Bronchial epithelial cell (primary cell): ENCODE data around the genes OOSP1, MS4A4E and MS4A5.

DNA sequence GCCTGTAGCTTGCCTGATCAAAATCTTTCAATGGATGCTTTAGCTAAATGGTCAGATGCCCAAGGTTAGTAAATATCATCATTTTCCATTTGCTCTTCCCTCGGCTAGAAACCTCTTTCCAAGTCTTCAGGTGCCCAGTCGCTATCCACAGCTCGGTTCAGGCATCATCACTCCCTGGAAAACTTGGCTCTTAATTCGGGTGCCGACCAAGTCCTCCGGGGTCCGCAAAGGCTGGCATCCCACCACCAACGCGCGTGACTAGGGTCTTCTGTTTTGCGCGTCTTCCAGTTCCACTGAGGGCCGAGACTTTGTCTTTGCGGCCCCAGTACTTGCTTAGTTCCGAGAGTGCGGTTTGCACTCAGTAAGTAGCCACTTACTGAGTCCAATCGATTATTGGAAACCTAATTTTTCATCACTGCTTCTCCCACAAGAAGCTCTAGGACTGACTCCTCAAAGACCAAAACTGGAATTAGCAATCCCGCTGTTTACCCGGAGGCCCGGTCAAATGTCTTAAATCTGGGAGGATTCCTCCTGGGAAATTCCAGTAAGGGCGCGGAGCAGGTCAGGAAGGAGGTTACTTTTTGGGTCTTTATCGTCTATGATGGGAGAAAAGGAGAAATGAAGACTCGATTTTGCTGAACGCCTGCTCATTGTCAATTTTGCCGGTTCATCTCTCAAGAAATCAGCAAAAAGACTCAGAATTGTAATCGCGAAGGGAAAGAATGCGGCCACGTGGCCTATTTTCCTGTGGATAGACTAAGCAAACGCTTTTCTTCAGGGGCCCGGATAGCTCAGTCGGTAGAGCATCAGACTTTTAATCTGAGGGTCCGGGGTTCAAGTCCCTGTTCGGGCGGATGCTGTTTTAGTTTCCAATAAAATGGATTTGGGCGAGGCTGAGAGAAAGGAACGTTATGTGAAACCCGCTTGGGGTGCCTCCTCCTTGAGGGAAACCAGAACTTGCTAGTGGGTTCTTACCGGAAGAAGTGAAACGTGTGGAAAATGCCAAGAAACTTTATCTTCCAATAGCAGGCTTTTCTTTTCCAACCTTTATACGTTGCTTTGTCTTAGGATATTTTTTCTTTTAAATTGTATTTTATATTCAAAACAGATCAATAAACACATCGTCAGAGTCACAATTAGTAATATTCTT is 44.7 kb downstream of the OR4D9 start:
- RRBS, 2 experiments = no CpG with 5 or more reads among the region's 43 CpGs

- RRBS, 2 experiments = no CpG with 5 or more reads among the region's 2 CpGs
Measured at GRCh38 chr11:59581329-59582117, 34.1 kb downstream of the OSBP start.

DNA sequence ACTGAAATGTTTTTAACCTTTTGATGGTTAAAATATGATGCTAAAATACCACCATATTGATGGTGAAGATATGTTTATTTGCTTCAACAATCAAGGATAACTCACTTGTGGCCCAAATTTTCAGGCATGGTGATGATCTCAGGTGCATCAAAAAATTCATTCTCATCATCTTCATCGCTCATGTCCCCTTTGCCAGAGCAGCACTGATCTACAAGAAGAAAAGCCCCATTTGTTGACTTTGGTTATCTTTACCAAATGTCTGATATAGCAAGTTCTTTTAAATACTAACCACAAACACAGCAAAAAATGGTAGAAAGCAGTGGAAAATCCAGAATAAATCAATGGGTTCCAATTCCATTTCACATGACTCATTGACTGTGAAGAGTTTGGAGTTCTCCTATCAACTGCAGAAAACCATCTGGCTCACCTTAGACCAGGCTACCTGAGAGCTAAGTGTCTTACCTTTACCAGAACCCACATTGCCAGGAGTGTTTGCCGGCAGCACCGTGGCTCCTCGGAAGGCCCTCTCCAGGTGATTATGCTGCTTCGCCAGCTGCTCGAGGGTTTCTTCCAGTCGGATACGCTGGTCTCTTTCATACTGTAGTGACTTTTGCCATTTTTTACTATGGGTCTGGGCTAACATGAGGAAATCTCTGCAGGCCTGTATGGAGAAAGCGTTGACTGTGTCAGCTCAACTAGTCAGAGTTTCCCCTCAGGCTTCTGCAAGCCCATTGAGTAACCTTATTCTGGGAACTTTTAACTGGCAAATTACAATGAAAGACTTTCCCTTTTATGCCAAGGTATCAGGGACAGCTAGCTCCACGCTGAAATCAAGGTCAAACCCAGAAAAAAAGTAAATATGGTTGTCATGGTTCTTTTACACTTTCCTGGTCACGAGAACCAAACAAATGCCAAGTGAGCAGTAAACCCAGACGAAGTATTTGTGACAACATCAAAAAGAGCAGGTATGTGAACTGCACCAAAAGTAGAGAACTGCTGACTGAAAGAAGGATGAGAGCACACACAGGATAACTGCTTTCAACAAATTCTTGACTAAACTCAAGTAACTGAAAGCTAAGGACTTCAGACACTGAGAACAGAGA is 14.0 kb downstream of the OSBP start:
- RRBS, 2 experiments = no CpG with 5 or more reads among the region's 12 CpGs

- RRBS, 2 experiments = no CpG with 5 or more reads among the region's 1 CpG
Measured at GRCh38 chr11:59603728-59604107, 11.9 kb downstream of the OSBP start.

DNA sequence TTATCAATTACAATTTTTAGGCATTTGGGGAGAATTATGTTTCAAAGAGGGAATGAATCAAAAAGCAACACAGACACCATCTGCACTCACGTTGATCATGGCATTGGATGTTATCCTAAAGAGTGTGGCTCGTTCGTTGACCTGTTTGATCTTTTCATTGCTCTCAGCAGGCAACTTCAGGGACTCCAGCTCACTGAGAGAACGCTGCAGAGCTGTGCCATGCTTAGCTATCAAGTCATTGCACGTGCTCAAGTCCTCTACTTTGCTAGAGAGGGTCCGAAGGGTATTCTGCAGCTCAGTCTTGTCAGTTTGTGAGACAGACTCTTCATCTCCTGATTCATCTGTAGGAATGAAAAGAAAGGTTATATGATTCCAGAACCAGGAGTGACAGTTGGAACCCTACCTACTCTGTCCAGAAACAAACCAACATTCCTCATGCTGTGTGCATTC is 7.2 kb downstream of the OSBP start:
- RRBS, 2 experiments = no CpG with 5 or more reads among the region's 6 CpGs

GRCh38 chr11:59615977-59616639 is 534 bp upstream of the OSBP start:
- RRBS, 2 experiments = no CpG with 5 or more reads among the region's 28 CpGs

- RRBS, 2 experiments = 1 to 2% methylated on average over 11 to 13 of the region's 23 CpGs
Measured at GRCh38 chr11:59755697-59756409, 677 bp downstream of the STX3 start.

DNA sequence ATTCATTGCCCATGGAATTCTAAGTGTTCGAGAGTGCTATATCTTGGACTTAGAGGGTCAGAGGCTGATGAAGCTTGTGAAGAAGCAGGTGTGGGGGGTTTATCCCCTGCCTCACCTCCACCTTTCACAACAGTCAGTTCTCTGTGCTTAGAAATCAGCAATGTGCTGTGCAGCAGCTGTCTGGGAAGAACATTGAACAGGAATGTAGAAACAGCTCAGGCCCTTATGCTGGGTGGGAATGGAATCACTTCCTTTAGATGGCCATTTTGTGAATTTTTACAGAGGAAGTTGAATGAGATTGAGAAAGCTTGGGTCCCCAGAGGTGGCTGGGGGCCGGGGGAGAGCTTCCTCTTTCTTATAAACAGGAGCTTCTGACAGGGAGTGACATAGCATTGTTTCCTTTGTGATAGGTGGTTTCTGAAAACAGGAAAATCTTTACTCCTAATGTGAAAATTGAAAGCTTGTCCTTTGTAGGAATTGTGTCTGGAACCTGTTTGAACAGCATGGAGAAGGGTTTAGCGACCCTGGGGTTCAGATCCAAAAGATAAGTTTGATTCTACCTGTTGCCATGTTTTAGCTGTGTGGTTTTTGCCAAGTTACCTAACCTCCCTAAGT is 17.0 kb downstream of the STX3 start:
- RRBS, 2 experiments = no CpG with 5 or more reads among the region's 3 CpGs

DNA sequence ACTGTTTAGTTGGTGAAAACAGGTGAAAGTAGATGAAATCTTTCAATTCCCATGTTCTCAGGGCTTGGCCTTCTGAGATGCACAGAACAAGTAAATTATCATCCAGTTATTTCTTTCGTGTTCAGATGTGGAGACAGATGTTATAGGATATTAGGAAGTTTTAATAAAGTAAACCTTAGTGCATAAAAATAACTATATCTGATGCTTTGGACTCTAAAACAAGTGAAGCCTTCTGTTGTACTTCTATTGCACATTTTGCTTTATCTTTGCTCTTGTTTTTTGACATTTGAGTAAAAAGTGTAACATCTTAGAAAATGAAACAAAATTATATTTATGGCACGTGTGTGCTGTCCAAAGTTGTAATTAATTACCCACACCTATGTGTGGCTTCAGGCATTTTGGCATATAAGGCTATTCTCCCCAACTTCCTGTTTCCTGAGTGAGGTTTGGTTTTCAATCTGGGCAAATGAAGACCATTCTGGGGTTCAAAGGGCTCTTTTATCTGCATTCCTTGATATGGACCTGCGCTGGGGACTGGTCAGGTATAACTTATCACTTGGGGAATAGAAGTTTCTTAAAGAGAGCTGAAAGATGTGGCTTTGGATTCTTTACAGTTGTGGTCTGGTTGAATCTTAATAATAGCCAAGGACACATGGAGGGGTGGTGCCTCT is at the start of gene OOSP1:
OOSP1 (plus strand) TSS at position 444 of the 671 bp plus-strand sequence.
- RRBS, 2 experiments = no CpG with 5 or more reads among the region's 3 CpGs

DNA sequence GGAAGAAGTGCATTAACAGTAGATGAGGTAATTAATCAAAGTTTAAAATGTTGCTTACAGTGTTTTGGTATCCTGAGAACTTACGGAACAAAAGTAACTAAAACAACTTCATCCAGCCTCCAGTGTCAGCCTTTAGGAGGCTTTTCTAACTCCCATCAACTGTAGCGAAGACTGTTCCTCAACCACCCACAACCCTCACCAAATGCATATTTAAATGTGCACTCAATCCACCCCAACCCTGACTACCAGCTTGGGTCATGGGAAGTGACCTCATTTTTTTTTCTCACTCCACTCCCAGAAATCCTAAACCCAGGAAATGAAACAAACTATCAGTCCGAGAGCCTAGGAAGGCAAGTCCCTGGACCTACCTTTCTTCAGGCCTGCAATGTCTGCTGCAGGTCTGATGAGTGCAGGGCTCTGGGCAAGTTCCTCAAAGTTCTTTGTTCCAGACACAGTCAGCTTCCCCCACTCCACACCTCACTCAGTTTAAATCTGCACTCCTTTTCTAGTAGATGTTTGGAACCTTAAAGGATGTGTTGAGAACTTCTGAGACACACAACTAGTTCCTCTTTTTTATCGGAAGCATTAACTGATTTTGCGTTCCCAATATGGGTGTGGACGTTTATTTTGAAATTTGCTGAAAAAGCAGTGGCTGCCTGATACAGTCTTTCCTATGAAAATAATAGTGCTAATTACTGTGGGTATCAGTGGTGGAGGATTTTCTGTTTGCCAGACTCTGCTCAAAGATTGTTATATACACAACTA is at the start of gene MS4A4E:
MS4A4E (minus strand) TSS at position 548 of the 765 bp plus-strand sequence.
- RRBS, 2 experiments = no CpG with 5 or more reads among the region's 6 CpGs

- RRBS, 2 experiments = no CpG with 5 or more reads among the region's 4 CpGs
Measured at GRCh38 chr11:60429335-60429852, at the start of gene MS4A5. TSS of gene MS4A5 (plus strand) at chr11:60429572.

- RRBS, 2 experiments = no CpG with 5 or more reads among the region's 6 CpGs
Measured at GRCh38 chr11:60476977-60477581, 15.5 kb upstream of the MS4A12 start.

DNA sequence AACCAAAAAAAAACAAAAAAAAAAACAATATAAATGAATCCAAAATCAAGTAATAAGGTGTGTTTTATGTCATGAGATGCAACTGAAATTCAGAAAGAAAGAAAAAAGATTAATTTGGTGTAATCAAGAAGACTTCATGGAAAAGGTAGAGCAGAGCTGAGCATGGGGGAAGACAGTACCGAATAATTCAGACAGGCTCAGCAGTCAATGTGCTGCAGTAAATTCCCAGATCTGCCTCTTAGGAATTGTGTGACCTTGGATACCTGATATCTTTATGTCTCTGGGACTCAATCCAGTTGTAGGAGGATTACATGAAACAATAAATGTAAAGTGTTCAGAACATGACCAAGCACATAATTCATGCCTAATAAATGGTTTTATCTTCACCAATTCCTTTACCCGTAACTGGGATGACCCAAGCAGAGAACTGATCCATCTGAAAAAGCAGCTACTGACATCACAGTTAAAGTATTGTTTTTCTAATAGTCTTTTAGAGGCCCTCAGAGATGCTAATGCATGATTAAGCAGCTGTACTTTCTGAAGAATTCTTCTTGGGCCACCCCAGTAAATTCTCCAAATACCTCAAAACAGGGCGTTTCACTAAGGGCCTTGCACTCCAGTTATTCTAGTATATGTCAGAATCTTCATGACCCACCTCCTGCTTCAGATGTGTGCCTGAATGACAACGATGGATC is 7.8 kb downstream of the MS4A12 start:
- RRBS, 2 experiments = no CpG with 5 or more reads among the region's 4 CpGs

GRCh38 chr11:60718441-60718950 is 19.1 kb downstream of the MS4A8 start:
- RRBS, 2 experiments = no CpG with 5 or more reads among the region's 7 CpGs

GRCh38 chr11:60914610-60915259 is 777 bp downstream of the TMEM109 start:
- RRBS, 2 experiments = no CpG with 5 or more reads among the region's 34 CpGs

DNA sequence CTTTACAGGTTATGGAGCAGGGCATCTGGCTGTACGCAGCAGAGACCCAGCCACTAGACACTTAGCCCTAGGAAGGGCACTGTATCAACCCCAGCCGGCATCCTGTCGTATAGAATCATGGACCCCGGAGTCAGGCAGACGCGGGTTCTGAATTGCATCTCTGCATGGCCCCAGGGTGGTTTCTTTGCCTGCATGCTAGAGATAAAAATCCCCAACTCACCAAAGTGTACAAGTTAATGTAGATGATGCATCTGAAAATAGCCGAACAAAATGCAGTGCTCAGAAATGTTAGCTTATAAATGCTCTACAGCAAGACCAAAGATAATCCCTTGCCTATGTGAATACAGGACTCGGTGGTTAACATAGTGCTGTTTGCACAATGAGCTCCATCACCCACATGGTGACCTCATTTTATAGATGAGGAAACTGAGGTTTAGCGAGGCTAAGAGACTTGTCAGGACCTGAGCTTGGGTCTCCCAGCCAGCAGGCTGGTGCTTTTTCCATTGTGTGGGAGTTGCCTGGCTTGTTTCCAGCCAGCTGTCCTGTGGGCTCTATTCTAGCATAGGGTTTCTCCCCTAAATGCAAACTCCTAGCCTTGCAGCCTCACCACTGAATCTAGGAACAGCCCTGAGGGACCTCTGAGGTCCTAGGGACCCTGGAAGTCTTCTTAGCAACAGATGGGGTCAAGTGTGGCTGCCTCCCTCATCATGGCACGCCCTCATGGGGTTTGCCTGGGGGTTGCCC is 7.3 kb downstream of the CD6 start:
- RRBS, 2 experiments = no CpG with 5 or more reads among the region's 10 CpGs

GRCh38 chr11:61006750-61007146 is 35.3 kb downstream of the CD6 start:
- RRBS, 2 experiments = no CpG with 5 or more reads among the region's 3 CpGs

GRCh38 chr11:61023560-61024018 is 52.1 kb downstream of the CD6 start:
- RRBS, 2 experiments = no CpG with 5 or more reads among the region's 10 CpGs

DNA sequence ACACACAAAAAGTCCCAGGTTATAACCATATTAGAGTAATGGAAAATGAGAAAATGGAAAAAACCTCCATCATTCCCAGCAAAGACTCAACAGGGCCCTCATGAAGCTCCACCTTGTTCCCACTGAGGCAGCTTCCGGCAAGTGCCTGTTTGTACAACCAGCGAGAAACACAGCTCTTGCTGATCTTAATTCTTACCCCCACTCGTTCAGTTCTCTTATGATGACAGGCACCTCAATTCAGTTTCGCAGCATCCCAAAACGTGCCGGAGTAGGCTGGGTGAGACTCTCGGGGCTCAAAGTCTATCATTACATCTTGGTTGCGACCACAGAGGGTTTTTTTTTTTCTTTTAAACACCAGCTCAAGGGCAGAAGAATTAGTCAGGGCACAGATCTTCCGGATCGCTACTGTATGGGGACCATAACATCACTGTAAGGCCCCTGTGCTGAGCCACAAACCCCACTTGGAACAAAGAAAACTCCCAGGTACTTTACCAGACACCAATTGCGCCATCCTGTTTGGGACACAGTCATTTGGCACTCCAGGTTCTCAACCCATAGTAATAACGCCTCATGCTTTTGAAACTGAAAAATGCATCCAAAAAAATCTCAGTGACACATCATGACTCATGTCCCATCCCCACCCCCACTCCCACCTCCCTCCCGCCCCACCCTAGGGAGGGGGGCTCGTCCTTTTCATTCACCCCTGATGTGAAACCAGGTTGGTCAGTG is 41.2 kb upstream of the CD5 start:
- RRBS, 2 experiments = no CpG with 5 or more reads among the region's 14 CpGs

DNA sequence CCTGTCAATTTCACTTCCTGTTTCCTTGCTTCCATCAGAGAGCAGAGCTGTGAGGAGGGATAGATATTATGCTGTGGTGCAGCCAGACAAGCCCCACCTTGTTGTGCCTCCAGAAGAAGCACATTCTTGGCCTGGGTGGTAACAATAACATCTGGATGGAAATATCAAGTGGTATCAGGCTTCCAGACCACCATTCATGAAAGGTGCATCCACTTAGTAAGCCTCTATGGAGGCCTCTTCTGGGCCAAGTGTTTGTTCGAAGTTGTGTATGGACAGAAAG is 40.7 kb upstream of the CD5 start:
- RRBS, 2 experiments = no CpG with 5 or more reads among the region's 1 CpG